GM23338 (cell line): ENCODE measurements around a stretch of chr22.

- PRO-cap = no peak
- RAMPAGE, long total RNA = no peak
Observed at GRCh38 chr22:27849694-27850646, 48.4 kb upstream of the MN1 start.

GRCh38 chr22:27880748-27881325, 38.2 kb downstream of the PITPNB start:
- PRO-cap = no peak
- RAMPAGE, long total RNA = no peak

GRCh38 chr22:27882930-27883259, 36.2 kb downstream of the PITPNB start:
- PRO-cap = no peak
- RAMPAGE, long total RNA = no peak

DNA sequence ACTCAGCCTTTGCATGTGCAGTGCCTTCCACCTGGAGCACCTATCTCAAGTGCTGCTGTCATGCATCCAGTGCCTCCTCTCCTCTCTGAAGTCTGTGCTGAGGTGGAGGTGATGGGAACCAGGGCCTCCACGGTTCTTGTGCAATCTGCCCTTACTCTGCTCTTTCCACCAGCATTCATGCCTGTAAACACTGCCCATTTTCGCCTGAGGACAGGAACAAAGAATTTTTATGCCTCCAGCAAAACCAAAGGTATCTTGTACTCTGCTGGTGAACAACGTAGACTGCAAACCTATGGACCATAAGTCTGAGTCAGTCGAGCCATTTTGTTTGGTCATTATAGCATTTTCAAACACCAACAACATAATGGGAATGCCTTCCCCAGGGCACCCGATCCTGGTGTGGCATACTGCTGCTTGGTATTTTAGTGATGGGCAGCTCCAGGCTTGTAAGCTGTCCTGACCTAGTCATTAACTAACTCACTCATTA, 26.9 kb downstream of the PITPNB start:
- PRO-cap = no peak
- RAMPAGE, long total RNA = no peak

- PRO-cap = no peak
- RAMPAGE, long total RNA = no peak
Observed at GRCh38 chr22:27896050-27897165, 22.6 kb downstream of the PITPNB start.

DNA sequence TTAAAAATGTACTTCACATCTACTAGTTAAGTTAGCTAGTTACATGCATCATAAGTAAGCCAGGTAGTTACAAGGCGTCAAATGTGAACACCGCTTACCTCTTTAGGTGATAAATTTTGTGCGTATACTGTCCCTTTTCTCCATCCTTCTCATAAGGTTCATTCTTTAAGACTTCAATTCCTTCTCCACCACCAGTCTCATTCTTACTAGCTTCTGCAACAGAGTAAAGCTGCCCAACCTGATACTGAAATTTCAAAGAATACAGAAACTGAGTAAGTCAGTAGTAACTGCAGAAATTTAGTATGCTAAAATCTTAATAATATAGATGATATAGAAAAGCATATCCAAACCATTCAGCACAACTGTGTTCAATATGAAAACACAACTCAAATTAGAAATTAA, 8.2 kb downstream of the PITPNB start:
- PRO-cap = no peak
- RAMPAGE, long total RNA = no peak

DNA sequence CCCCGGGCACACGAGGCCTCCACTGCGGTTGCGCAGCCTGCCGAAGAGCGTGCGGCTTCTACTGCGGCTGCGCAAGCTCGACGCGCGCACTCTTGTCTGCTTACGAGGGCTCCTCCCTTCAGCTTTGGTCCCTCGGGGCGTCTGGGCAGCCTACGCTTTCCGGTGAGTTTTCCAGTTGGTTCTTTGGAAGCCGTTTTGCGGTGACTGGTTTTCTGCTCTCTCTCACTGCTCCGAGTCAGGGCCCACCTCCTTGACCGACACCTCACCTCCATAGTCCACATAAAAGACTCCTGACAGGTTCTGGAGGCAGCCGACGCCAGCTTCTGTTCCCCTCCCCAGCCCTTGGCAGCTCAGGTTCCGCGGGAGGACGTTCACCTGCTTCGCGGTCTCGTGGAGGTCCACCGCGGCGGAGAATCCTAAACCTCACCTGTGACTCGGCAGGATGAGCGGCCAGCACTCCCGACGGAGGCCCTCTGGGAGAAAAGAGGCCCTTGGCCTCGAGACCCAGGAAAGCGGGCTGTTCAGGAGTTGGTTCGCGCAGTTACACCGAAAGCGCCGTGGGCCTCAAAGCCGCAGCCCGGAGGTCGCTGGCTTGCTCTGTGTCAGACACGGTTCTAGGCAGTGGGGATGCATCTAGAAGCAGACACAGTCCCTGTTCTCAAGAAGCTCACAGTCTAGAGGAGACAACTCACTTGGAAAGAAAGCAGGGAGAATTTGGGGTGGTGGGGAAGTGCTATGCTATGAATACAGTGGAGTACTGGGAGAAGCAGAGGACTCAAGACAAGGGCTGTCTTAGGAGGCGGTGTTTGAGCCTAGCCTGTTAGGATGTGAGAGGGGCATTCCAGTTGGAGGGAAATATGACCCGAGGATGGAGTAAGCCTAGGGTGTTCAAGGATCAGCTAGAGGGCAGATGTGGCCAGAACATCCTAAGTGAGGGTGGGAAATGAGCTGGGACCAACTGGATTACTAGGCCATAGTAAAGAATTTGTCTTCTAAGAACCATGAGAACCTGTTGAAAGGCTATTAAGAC, 643 bp upstream of the PITPNB start:
- PRO-cap = bidirectional peak, plus-strand start at position 121 of the sequence, minus-strand start outside the sequence; bidirectional peak, plus-strand start at position 538 of the sequence, minus-strand start at position 481 of the sequence; bidirectional peak, plus-strand start at position 919 of the sequence, minus-strand start at position 808 of the sequence
- RAMPAGE, long total RNA = start-site peak on the plus strand centred at position 83 of the sequence, 86 bp wide, 354 and 64 reads in 2 replicates

GRCh38 chr22:28034610-28035252, 115.7 kb upstream of the PITPNB start:
- PRO-cap = no peak
- RAMPAGE, long total RNA = no peak

GRCh38 chr22:28112767-28113152, 193.7 kb upstream of the PITPNB start:
- PRO-cap = no peak
- RAMPAGE, long total RNA = no peak

- PRO-cap = no peak
- RAMPAGE, long total RNA = no peak
Observed at GRCh38 chr22:28432928-28433364, 246.7 kb downstream of the TTC28 start.

GRCh38 chr22:28442173-28442793, 237.4 kb downstream of the TTC28 start:
- PRO-cap = unidirectional peak, plus-strand start at chr22:28442213; bidirectional peak, plus-strand start at chr22:28442453, minus-strand start at chr22:28442385; bidirectional peak, plus-strand start at chr22:28442911, minus-strand start at chr22:28442732
- RAMPAGE, long total RNA = no peak

DNA sequence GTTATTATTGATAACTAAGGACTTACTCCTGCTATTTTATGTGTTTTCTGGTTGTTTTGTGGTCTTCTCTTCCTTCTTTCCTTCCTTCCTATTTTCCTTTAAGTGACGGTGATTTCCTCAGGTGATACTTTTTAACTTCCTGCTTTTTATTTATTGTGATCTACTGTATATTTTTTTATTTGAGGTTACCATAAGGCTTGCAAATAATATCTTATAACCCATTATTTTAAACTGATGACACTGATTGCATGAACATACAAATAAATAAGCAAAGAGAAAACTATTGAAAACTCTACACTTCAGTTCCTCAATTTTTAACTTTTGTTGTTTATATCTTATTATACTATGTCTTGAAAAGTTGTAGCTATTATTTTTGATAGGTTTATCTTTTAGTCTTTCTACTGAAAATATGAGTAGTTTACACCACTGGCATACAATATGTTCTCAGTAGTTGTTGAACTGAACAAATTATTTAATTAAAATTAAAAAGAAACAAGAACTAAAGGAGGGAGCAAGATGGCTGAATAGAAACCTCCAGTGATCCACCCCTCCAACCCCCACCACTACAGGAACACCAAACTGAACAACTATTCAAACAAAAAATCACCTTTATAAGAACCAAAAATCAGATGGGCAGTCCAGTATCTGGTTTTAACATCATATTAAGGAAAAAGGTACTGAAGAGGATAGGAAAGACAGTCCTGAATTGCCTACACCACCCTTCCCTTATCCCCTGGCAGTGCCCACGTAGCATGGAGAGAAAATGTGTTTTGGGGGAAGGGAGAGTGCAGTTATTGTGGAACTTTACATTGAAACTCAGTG, 101.5 kb downstream of the TTC28 start:
- PRO-cap = no peak
- RAMPAGE, long total RNA = no peak

DNA sequence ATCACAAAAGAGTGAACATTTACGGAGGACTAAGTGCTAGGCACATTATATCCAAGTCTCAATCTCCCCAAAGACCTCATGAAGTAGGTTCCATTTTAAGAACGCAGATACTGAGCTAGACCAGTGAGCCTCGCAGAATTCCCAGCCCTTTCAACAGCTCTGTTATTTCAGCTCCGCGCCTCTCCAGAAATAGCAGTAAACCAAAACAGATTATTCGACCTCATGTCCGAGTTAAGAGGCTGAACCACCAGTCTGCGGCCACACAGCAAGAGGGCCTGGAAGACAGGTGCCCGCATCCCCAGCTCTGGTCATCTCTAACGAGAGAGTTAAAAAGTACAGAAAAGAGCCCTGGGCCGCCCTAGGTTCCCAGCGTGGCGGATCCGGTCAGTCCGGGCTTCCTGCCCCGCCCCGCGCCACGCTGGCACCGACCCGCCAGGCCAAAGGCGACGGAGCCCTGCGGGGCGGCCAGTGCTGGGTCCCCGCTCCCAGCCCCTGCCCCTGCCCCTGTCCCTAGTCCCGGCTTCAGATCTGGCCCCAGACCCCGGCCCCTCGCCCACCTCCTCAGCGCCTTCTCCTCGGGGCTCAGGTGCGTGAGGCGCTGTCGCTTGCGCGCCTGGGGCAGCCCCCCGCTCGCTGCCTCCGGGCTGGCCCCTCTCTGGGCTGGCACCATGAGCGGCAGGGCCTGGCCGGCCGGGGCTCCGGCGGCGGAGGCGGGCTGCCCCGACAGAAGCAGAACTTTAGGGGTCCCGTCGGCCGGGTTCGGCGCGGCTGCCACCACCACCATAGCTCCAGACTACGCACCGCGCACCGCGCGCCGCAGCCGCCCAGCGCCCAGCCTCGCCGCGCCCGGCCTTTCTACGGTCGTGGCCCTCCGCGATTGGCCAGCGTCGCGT, 27.5 kb downstream of the CCDC117 start:
- PRO-cap = bidirectional peak, plus-strand start at position 440 of the sequence, minus-strand start at position 316 of the sequence; bidirectional peak, plus-strand start outside the sequence, minus-strand start at position 765 of the sequence
- RAMPAGE, long total RNA = no peak

- PRO-cap = no peak
- RAMPAGE, long total RNA = no peak
Observed at GRCh38 chr22:28814913-28815467, 42.5 kb downstream of the CCDC117 start.

GRCh38 chr22:28883041-28883402, 350 bp upstream of the ZNRF3 start:
- PRO-cap = bidirectional peak, plus-strand start at chr22:28883592, minus-strand start at chr22:28883164
- RAMPAGE, long total RNA = no peak

DNA sequence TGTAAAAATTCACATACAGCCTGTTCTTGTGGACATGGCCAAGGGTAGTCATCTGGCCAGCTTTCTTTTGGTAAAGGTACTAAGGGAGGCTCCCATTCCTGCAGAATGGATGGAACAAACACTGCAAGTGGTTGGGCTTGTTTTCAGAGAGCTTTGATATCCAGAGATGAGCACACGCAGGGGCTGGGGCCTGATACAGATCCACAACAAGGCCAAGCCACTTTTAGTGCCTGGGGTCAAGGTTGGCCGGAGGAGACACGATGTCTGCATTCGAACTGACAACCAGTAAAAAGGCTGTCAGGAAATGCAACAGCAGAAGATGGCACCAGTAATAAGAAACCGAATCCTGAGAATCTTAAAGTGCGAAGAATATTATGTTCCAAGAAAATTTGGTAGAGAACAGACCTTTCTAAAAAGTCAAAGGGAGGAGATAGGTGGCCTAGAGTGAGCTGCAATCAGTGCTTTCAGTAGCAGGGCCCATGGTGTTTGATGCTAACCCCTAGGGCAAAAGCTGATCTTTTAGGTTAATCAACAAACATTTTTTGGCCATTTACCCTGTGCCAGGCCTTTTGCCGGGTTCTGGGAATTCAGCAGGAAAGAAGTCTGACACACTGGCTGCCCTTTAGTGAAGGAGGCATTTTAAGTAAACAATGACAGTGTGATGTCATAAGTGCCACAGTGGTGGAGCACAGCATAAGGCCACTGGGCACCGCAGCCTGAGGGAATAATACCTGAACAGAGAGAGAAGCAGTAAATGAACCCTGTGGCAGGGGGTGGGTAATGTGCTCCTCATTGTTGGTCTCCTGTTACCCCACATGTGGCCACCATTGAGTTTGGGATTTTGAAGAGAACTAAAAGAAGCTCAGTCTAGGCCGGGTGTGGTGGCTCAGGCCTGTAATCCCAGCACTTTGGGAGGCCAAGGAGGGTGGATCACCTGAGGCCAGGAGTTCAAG, 29.2 kb downstream of the C22orf31 start:
- PRO-cap = no peak
- RAMPAGE, long total RNA = no peak

GRCh38 chr22:29154361-29154947, 51.2 kb upstream of the EMID1 start:
- PRO-cap = no peak
- RAMPAGE, long total RNA = no peak

DNA sequence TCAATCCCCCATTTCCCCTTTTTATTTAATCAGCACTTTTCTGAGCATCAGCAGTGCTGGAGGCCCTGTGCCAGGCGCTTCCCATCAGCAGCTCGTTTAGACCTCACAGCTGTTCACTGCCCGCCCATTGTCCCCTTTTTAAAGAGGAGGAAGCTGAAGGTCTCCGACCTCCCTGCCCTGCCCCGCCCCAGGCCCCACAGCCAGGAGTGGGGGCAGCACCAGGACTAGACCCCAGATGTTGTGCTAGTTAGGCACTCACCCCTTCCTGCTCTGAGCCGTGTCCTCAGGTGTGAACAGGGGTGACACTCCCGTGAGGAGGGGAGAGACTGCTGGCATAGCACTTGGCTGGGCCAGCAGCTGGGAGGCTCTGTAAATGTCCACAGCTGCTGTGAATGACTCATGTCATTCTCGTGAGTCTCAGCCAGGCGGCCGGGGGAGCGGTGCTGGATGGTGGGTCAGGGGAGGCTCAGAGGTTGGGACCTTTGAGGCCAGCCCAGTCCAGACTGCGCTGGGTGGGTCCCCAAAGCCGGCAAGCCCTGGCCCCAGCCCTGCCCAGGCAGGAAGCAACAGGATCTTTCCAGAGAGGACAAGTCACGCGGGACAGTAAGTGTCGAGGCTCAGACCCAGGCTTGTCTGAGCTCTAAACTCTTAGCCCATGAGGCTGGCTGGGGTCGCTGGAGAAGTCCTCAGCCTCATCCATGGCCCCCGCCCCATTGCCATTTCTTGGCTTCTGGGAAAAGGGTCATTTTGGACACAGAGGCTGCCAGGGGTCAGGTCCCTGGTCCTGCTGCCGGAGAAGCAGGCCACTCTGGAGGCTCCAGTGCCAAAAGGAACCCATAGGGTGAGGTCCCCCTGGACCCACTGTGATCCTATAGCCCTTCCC, 20.0 kb downstream of the EMID1 start:
- PRO-cap = no peak
- RAMPAGE, long total RNA = no peak

DNA sequence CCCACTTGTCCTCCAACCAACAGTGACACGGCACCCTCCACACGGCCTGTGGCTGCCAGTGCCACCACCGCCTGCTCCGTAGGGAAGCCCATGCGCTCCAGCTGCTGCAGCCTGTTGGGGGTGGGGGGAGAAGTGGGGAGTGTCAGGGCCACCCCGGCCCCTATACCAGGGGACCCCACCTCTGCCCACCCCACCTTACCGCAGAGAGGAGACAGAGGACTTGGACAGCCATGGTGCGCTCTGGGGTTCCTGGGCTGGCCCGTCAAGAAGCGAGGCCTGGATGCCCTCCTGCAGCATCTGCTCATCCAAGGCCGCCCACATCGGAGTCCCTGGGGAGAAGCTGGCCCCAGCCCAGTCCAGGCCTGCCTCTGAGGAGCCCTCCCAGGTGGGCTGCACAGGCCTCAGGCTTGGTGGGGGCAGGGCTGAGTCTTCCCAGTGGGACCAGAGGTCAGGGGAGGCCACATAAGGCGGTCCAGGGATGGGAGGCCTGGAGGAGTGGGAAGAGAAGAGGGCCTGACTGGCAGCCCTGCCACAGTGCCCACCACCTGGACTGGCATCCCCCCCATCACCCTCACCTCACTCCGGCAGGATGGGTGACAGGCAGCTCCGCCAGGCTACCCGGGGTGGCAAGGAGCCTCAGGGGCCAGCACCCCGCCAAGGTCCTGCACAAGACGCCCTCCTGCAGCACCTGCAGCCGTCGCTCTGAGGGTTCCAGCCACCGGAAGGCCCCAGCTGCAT, 7.5 kb downstream of the RHBDD3 start:
- PRO-cap = no peak
- RAMPAGE, long total RNA = no peak

DNA sequence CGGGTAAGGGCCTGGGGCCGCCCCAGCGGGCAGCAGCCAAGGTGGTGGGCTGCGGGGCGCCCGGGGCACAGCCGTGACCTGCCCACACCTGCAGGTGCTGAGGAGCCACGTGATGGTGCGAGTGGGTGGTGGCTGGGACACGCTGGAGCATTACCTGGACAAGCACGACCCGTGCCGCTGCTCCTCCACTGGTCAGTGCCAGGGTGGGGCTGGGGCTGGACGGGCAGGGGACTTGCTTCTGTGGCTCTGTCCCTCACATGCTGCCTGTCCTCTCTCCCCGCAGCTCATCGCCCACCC, 4.0 kb downstream of the GAS2L1 start:
- PRO-cap = no peak
- RAMPAGE, long total RNA = no peak